Glomerular endothelial cell (primary cell): Measurements from ENCODE around the gene ACBD6.

GRCh38 chr1:178838427-178839183 is 32.3 kb downstream of the ANGPTL1 start:
- RAMPAGE, long total RNA = no peak

DNA sequence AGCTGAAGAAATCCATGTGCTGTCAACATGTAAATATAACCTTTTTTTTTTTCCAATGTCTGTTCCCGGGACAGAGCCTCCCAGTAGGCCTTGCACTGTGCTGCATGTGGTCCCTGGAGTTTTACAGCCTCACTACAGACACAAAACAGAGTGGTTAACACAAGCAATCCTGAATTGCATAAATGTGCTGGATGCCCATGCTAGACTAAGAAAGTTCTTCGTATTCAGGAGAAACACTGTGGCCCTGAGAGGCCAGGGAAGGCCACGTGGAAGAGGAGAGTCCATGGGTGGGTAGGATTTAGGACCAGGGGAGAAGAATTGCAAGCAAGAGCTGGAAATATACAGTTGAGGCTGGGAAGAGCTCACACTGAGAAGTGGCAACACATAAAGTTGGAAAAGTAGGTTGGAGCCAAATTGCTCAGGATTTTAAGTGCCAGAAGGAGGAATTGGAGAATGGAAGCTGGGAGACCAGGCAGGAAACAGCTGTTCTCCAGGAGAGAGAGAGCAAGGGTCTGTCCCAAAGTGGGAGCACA is 62.5 kb upstream of the ANGPTL1 start:
- RAMPAGE, long total RNA = no peak

GRCh38 chr1:178945727-178946510 is 75.0 kb upstream of the ANGPTL1 start:
- RAMPAGE, long total RNA = no peak

DNA sequence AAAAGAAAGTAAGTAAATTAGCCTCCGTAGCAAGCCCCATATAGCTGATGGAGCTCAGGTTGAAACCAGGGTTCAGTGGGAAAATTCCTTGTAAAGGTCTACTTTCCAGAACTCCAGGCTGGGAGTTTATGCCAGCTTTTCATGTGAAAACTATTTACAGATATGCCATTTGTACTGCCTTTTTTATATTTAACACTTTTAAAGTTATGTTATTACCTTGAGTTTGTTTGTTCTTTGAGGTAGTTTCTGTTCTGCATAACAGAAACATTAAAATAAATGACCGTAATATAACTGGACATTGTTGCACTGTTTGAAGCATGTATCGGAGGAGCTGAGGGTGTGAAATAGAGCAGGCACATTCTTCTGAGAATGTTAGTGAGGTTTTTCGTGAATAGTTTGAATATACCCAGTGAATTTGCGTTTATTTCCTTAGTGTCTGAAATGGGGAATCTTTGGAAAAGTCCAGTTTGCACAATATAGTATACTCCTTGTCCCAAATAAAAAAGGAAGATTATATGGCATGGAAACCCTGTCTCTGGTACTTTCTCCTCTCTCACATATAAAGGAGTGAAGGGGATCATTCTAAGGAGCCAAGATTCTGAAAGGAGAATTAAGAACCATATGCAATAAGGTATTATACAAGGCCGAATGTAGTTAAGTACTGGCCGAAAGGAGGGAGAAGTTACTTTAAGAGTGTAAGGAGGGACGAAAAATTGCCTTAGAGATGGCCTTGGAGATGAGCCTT is 10.6 kb downstream of the FAM20B start:
- RAMPAGE, long total RNA = no peak

DNA sequence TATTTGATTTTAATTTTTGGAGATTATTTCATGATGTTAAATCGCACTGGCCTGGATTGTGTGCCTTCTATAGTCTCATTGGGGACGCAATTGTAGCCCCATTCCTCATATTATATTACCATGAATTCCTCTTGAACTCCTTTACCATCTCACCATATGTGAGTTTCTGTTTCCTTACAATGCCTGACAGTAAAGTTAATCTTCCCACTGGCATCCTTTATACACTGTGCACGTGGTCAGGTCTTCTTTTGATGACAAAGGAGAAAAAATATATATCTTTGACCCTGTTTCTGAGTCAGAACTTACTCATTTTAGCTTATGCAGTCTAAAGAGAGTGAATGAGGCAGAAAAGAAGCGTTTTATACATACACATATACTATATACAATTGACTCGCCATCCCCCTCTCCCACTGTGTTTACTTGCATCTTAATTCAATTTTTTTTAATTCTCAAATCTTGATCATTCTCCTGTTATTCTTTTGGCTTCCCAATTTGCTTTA is 820 bp upstream of the ABL2 start:
- RAMPAGE, long total RNA = no peak

DNA sequence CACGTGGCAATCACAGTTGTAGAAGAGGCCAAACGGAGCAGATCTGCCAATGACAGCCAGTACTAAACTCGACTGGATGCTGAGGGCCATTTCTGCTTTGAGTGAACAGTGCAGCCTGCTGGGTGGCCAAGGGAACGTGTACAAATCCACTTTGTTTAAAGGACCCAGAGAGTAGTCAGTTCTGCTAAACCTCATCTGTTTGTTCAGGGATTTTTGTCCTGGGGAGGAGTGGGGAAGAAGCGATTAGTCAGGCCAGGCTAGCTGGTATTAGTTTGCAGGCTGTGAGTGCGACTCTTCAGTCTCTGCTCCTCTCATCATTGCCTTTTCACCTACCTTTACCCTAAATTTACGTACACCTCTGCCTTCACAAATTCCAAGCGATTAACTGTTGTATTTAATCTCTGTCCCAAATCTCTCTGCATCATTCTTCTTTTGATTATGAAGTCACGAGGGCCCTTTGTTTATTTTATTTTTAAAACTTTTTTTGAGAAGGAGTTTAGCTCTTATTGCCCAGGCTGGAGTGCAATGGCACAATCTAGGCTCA is 1.1 kb upstream of the SOAT1 start:
- RAMPAGE, long total RNA = no peak

DNA sequence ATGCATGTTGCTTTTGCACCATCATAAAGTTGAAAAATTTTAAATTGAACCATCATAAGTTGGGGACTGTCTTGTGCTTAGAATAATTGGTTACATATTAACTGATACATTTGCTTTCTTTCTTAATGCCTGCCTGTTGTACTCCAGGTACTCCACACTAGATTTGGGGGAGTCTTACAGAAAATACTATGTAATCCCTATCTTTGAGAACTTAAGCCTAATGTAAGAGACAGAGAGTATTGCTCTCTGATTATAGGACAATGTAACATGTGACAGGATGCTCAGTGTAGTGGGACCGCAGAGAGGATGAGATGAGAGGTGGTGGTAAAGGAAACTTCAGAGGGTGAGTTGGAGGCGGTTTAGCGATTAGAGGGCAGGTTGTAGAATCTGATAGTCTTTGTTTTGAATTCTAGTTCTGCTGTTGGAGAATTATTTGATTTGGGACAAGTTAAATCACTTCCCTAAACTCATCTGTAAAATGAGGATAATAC is 5.3 kb downstream of the SOAT1 start:
- RAMPAGE, long total RNA = no peak

GRCh38 chr1:179742634-179743025 is 461 bp upstream of the FAM163A start:
- RAMPAGE, long total RNA = no peak

DNA sequence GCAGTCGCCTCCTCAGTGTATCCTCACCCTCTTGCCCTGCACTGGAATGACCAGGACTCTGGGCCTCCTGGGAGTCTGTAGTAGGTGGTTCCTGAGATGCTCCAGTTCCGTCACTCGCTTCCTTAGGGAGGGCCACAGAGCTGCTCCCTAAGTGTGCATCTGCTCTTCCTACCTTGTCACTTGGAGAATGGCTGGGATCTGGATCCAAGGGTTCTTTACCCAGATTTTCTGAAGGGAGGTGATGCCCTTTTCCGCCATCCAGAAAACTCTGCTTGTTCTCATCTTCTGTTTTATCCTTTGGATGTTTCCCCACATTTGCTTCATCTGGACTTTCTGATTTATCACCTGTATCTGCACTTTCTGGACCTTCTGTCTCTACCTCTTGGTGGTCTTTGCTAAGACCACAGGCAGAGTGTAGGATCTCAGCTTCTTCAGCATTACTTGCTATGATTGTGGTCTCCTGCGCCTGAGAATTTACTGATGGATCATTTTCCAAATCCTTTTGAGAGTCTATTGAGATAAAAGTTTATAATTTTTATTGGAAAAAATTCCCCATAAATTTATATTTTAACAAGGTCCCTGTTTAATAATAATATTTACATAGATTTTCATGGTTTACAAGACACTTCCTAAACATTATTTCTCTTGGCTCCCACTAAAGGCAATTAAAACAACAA is 26.6 kb downstream of the TOR1AIP2 start:
- RAMPAGE, long total RNA = no peak

DNA sequence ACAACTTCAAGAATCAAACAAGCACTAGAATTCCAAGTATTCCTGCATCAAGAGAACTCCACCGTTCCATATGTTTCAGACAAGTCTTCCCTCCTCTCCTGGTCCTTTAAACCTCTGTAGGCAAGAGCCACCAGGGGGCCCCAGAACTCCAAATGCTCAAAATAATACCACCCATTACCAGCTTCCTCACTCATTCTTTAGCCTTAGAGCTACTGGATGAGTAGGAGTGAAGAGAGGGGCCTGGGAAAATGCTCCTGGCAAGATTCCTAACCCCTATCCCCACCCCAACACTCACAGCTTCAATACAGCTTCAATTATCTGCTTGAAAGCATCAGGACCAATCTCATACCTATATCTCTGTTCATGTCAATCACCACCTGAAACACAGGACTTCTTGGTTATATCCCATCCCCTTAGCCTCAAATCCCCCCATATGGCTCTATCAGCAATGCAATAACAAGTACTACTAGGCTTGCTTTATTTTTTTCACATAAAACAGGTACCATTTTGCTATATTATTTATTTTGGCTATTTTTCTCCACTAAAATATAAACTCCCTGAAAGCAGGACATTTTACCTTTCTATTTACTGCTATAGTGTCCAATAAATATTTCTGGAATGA is 9.7 kb downstream of the TOR1AIP2 start:
- RAMPAGE, long total RNA = no peak

- RAMPAGE, long total RNA = no peak
Observed at GRCh38 chr1:179885407-179885721, 3.3 kb downstream of the TOR1AIP1 start.

GRCh38 chr1:179923103-179923545 is 31.5 kb upstream of the CEP350 start:
- RAMPAGE, long total RNA = no peak

GRCh38 chr1:179951799-179952184 is 2.8 kb upstream of the CEP350 start:
- RAMPAGE, long total RNA = no peak

- RAMPAGE, long total RNA = no peak
Observed at GRCh38 chr1:180117047-180117750, 37.5 kb upstream of the QSOX1 start.

DNA sequence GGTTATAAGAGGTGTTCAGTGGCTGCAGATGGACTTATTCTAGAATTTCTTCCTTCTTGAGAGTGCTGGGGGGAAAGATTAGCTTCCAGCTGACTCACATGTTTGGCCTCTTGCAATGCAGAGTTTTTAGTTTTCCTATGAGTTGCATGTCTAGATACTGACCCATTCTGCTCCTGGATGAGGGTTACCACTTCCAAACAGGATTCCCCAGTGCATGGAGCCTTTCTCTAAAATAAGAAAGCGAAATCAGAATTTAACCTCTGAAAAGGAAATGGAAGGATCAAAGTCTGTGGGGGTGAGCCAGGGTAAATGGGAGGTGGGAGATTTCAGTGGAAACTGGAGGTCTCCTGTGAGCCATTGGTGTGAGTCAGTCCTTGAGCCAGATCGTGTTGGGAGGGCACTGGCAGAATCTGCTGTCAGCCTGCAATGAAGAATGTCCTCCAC is 2.2 kb downstream of the QSOX1 start:
- RAMPAGE, long total RNA = no peak

GRCh38 chr1:180213348-180213947 is 16.6 kb upstream of the LHX4 start:
- RAMPAGE, long total RNA = no peak

DNA sequence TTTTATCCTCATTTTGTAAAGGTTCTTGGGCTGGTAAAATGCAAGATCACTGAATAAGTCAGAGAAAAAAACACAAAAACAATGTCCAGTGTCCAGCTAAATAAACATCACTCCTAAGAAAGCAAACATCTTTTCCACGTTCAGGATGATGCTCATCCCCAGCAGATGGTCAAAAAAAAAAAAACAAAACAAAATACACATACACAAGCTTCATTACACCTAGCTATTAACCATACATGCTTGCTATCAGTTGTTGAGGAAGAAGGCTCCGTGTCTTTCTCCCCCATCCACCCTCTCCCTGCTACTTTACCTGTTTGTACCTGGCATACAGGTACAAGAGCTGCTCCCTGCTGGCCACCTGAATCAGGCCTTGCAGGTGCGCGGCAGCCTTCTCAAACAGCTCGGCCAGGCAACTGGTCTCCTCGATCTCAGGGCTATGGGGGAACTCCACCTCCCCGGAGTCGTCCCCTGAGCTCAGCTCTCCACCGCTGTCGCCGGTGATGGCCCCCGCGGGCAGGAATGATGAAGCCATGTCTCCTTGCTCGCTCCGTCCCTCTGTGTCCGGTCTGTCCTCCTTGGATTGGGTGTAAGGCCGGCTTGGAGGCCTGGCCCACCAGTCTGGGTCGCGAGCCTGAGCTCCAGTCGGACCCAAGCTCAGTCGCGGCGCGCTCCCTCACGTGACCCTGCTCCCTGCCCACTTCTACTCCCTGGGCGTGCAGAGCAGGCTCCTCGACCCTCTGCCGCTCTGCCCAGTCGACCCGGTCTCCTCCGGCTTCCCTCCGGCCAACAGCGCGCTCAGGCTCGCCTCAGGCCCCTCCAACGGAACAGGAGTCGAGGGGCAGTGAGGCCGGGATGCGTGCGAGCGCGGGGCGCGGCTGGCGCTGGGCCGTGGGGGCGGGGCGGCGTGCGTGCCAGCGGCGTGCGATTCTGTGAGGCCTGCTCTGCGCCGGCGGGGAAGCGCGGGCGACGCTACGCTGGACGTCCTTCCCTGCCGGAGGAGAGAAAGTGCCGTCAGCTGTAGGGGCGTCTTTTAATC is at the start of gene ACBD6:
Gene ACBD6 (minus strand): TSS at position 843 of the 1,036 bp plus-strand sequence.
- RAMPAGE, long total RNA = no peak

- RAMPAGE, long total RNA = no peak
Observed at GRCh38 chr1:180913348-180913680, 617 bp downstream of the KIAA1614 start.

GRCh38 chr1:181104165-181104364 is 15.6 kb downstream of the IER5 start:
- RAMPAGE, long total RNA = no peak

GRCh38 chr1:181151666-181152515 is 63.4 kb downstream of the IER5 start:
- RAMPAGE, long total RNA = no peak